Esophagus squamous epithelium (tissue), 4 donors: ENCODE results near the genes HNF4A and SEMG2.

DNA sequence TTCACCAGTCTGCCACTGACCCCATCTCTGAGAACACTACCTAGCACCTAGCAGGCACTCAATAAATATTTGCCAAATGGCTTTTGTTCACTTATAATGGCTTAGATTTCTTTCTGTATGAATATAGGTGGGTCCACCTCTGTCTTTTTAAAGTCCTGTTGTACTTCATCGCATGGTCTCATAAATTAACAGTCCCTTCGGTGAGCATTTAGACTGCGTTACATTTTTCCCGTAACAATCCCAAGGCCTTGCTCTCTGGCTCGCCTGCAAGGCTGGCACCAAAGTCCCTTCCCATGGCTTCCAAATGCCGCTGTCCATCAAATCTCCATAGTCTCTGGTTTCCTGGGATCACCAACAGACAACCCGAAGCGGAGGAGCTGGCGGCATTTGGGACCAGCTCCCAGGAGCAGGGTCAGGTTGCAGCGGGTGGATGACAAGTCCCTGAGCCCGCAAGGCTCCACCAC, 11.8 kb downstream of the JPH2 start:
- PRO-cap, result no peak
- RAMPAGE, long total RNA, 4 experiments, result no peak in any of the 4 experiments

GRCh38 chr20:44182207-44182686, 4.7 kb downstream of the JPH2 start:
- PRO-cap, result bidirectional peak, plus-strand start at chr20:44182401, minus-strand start at chr20:44182271
- RAMPAGE, long total RNA, 4 experiments, result no peak in any of the 4 experiments

DNA sequence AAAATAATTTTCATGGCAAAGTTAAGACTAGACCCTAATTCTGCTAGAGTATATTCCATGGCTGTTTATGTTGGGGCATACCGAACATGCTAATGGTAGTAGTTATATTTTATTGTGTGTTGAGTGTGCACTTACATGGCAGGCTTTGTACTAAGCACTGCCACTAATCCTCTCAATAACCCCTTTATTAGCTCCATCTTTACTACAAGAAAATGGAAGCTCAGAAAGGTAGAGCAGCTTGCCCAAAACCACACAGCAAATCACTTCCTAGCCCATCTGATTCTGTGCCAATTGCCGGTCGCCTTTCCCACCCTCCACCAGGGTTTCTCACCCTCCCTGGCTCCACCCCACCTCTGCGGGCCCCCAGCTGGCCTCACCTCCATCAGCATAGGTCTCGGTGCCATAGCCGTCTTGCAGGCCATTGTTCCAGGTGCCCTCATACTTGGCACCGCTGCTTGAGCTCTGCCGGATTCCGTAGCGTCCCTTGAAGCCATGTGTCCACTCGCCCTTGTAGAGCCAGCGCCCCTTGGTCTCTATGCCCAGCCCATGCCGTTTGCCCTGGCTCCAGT, 954 bp downstream of the JPH2 start:
- PRO-cap, result no peak
- RAMPAGE, long total RNA, 4 experiments, result no peak in any of the 4 experiments

- PRO-cap, result no peak
- RAMPAGE, long total RNA, 4 experiments, result no peak in any of the 4 experiments
Observed at GRCh38 chr20:44187809-44188410, 922 bp upstream of the JPH2 start.

DNA sequence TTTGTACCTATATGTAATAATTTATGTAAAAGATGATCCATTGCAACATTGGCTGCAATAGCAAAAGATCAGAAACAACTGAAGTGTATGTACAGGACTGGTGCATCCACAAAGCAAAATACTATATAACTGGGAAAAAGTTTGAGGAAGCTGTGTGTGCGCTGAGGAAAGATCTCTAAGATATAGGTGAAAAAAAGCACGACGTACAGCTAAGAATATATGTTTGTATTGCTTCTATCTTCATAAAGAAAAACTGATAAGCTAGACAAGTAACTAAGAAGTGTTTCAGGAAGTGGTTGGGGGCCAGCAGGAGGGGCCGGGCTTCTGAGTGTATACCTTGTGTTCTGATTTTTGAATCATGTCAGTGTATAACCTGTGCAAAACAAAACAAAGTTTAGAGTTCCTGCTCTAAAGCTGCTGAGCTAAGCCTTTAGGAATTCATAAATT, 7.8 kb upstream of the OSER1 start:
- PRO-cap, result no peak
- RAMPAGE, long total RNA, 4 experiments, result no peak in any of the 4 experiments

DNA sequence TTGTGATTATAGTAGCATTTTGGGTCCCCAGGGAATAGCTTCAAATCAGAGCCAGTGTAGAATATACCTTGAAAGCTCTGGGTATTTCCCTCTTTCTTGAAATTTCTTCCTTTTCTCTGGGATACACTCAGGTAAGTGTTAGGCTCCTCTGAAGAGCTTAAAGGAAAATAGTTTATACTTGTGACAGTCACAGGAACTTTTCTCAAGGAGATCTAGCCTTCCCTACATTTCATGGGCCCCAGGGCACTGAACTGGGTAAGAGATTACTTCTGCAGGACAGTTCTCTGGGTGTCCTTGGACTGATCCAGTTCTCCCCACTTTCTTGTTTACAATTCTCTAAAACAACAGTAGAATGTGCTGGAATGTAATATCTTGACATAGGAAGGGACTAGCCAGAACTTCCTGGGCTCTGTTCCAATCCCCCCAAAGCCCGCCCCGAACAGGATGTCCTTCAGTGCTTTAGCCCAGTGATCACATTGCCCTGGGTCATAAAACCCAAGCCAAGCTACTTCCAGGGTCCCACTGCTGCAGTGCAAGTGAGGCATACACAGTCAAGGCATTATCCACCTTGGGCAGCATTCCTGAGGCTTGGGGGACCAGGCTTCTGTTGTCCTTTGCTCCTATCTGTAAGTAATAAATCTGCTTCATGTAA, 23.8 kb downstream of the FITM2 start:
- PRO-cap, result no peak
- RAMPAGE, long total RNA, 4 experiments, result no peak in any of the 4 experiments

DNA sequence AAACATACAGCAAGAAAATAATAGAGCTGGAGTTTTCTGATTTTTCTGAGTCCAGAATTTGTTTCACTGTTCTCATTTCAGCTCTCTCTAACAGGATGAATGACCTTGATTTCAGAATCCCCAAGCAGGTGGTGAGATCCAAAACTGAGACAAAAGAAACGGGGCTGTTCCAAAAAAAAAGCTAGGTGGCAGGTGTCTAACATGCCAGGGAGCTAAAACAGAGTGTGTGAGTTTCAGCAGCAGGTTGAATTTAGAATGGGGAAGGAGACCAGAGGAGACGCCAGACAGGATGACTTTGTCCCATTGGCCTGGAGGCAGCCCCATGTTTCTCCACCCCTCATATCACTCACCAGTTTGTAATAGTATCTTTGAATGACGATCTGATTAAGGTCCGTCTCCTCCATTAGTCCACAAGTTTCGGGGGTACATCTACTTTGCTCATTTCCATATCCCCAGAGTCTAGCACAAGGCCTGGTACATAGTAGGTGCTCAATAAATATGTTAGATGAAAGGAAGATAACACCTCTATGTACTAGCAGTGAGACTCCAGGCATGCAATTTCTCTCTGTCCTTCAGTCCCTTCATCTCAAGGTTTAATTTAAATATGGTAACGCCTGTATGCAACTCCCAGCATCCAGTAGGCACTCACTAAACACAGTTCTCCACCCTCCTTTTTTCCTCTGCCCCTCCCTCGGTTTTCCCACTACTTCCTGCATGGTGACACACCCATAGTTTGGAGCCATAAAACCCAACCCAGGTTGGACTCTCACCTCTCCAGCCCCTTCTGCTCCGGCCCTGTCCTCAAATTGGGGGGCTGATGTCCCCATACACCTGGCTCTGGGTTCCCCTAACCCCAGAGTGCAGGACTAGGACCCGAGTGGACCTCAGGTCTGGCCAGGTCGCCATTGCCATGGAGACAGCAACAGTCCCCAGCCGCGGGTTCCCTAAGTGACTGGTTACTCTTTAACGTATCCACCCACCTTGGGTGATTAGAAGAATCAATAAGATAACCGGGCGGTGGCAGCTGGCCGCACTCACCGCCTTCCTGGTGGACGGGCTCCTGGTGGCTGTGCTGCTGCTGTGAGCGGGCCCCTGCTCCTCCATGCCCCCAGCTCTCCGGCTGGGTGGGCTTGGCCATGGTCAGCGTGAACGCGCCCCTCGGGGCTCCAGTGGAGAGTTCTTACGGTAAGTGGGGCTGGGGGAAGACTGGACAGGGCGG, at the start of gene HNF4A:
TSS of gene HNF4A (plus strand) at position 1,031 of the 1,219 bp plus-strand sequence.
- PRO-cap, result no peak
- RAMPAGE, long total RNA, 4 experiments, result no peak in any of the 4 experiments

DNA sequence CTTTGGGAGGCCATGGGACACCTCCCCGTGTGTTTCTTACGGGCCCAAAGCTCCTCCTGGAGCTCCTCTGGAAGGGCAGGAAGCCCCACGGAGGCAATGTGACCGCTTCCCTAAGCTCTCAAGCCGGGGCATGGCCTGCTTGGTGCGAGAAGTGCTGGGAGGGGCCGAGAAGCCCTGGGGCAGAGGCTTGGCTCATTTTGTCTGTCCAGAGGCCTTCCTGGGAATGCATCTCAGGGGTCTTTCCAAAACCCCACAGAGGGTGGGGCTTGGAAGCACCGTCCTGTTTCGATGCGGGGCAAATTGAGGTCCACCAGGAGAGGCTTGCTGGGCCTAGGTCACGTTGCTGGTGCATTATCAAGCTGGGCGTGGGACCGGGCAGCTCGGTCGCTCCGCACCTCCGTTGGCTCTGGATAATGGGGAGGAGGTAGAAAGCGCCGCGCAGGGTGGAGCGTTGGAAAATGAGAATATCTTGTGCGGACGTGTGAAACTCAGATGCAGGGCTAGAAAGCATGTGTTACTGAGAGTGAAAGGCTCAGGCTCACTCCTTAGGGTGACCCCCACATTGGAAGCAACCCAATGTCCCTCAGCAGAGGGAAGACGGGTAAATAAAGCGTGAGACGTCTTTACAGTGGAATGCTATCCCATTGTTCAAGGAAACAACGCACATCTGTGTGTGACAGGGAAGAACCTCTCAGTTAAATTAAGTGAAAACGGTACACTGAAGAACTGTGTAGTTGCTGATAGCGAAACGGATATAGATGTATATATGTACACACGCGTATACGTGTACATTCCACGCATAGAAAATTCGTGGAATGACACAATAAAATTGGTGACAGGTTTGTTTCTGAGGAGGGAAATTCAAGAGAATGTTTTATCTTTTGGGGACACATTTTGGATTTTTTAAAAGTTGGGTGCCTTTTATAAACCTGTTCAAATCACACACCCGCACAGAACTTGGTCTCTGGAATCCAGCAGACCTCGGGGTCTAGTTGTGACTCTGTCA, 704 bp downstream of the HNF4A start:
- PRO-cap, result no peak
- RAMPAGE, long total RNA, 4 experiments, result no peak in any of the 4 experiments

DNA sequence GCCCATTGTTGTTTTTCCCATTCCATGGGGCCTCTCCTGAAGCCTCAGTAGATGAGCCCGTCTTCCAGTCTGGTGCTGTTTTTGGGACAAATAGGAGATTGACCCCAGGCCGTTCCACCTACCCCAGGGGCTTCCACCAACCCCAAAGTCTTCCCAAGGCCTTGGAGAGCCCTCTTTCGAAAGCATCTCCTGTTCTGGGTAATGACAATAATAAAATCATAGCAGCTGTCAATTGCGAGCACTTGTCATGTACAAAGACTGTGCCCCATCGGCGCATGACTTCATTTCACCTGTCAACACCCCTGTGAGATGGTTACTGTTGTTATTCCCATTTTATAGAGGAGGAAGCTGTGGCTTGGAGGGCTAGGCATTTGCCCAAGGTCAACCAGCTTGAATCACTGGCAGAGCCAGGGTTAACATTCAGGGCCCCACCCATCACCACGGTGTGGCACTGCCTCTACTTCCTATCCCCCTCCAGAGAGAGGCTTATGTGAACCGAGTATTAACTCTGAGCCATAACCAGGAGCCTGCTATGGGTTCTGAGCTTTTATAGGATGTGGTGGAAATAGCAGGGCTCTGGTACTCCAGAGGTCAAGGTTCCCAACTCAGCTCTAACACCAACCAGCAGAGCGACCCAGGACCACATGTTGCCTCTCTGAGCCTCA, 51.1 kb downstream of the HNF4A start:
- PRO-cap, result no peak
- RAMPAGE, long total RNA, 4 experiments, result no peak in any of the 4 experiments

DNA sequence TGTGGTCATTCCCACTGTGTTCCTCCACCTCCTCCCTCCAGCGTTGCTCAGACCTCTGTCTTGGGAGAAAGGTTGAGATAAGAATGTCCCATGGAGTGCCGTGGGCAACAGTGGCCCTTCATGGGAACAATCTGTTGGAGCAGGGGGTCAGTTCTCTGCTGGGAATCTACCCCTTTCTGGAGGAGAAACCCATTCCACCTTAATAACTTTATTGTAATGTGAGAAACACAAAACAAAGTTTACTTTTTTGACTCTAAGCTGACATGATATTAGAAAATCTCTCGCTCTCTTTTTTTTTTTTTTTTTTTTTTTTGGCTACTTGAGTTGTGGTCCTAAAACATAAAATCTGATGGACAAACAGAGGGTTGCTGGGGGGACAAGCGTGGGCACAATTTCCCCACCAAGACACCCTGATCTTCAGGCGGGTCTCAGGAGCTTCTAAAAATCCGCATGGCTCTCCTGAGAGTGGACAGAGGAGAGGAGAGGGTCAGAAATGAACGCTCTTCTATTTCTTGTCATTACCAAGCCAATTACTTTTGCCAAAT, 43.5 kb upstream of the TTPAL start:
- PRO-cap, result no peak
- RAMPAGE, long total RNA, 4 experiments, result no peak in any of the 4 experiments

DNA sequence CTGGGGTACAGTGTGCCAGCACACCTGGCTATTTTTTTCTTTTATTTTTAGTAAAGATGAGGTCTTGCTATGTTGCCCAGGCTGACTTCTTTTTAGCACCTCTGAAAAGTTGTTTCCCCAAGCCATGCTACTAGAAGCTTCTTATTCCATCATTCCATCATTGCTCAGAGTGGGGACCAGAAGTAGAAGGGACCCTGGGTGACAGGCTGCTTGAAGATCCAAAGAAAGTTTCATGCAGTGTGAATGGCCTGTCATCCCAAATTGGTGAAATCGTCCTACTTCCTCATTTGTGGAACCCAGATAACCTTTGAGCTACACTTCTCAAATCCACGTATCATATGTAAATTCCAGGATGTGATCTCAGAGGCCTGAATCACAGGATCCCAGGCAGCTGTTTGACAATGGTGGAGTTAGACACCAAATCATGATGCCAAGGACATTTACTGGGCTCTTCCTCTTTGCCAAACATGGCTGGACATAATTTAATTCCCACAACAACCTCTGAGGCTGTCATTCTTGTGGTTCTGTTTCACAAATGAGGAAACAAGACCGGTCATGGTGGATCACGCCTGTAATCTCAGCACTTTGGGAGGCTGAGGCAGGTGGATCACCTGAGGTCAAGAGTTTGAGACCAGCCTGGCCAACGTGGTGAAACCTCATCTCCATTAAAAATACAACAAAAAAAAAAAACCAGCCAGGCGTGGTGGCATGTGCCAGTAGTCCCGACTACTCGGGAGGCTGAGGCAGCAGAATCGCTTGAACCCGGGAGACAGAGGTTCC, 40.0 kb upstream of the TTPAL start:
- PRO-cap, result no peak
- RAMPAGE, long total RNA, 4 experiments, result no peak in any of the 4 experiments

DNA sequence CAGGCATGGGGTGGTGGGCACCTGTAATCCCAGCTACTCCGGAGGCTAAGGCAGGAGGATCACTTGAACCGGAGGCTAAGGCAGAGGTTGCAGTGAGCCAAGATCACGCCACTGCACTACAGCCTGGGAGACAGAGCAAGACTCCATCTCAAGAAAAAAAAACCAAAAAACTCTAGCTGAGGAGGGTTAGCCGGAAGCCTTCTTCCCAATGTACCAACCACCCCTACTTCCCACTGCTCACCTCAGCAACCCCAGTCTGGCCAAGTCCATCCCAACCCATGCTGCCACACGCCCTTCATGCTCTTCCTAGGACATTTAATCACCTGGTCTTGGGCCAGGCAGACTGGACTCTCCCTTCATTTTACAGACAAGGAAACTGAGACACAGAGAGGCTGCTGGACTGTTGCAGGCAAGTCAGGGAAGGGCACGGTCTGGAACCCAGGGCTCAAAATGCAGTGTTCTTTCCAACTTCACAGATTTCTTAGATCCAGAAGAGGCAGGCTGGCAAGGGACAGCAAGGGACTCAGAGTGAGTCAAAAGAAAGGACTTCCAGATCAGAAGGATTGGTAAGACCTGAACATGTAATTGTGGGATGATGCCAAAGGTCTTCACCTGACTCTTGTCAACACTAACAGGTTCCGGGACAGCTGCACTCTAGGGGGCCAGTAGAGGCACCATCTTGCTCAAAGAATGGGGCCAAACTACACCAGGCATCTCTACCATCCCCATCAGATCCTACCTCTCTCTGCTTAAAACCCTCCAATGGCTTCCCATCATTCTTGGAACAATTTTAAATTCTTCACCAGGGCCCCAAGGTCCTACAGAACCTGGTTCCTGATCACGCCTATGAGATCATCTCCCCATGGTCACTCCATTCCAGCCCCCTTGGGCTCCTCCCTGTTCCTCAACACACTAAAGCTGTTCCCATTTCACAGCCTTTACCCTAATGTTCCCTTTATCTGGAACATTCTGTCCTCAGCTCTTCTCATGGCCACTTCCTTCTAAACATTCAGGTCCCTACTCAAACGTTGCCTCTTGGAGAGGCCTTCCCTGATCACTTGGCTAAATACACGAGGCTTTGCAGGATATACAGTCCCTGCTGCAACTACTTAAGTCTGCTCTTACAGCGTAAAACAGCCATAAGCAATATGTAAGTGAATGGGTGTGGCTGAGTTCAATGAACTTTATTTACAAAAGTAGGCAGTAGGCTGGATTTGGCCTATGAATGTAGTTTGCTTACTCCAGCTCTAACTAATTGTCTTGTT, 29.9 kb upstream of the TTPAL start:
- PRO-cap, result no peak
- RAMPAGE, long total RNA, 4 experiments, result no peak in any of the 4 experiments

- PRO-cap, result no peak
- RAMPAGE, long total RNA, 4 experiments, result no peak in any of the 4 experiments
Observed at GRCh38 chr20:44456954-44457548, 18.6 kb upstream of the TTPAL start.

- PRO-cap, result no peak
- RAMPAGE, long total RNA, 4 experiments, result no peak in any of the 4 experiments
Observed at GRCh38 chr20:44609389-44609885, 27.1 kb downstream of the PKIG start.

- PRO-cap, result no peak
- RAMPAGE, long total RNA, 4 experiments, result no peak in any of the 4 experiments
Observed at GRCh38 chr20:44650568-44651037, 896 bp downstream of the ADA start.

- PRO-cap, result bidirectional peak, plus-strand start at chr20:44696048, minus-strand start at chr20:44695845
- RAMPAGE, long total RNA, 4 experiments, result start-site peak on the minus strand in 1 of 4 experiments, at chr20:44696111-44696118 at its widest, 20 reads per replicate
Observed at GRCh38 chr20:44695401-44696310, 19.5 kb upstream of the CCN5 start.

- PRO-cap, result no peak
- RAMPAGE, long total RNA, 4 experiments, result no peak in any of the 4 experiments
Observed at GRCh38 chr20:44711250-44711870, 3.8 kb upstream of the CCN5 start.

GRCh38 chr20:44727176-44727863, 12.2 kb downstream of the CCN5 start:
- PRO-cap, result no peak
- RAMPAGE, long total RNA, 4 experiments, result no peak in any of the 4 experiments

- PRO-cap, result no peak
- RAMPAGE, long total RNA, 4 experiments, result no peak in any of the 4 experiments
Observed at GRCh38 chr20:44942244-44943474, 17.5 kb downstream of the TOMM34 start.

GRCh38 chr20:45221252-45221529, at the start of gene SEMG2:
TSS of gene SEMG2 (plus strand) at chr20:45221373.
- PRO-cap, result no peak
- RAMPAGE, long total RNA, 4 experiments, result no peak in any of the 4 experiments